Temporal lobe (tissue), 2 donors: Measurements from ENCODE around the gene VDAC2.

GRCh38 chr10:73930590-73931206 is 19.8 kb downstream of the PLAU start:
- RAMPAGE, long total RNA = no peak

- RAMPAGE, long total RNA = no peak
Observed at GRCh38 chr10:73949072-73949467, 38.1 kb downstream of the PLAU start.

DNA sequence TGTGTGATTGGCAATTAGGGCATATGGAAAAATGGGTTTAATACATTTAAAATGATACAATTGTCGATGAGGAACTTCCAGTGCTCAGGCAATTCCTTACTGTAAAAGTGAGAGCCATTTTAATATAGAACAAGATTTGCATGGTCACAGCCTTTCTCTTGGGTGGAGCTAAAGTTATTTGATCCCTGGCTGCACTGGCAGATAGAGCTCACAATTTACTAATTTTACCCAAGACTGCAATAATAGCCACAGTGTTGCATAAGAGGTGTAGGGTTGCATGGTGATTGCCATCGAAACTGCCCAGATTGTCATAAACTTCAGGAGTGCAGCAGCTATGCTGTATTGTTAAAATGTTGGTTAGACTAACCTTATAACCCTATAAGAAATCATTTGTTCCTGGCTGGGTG is 49.9 kb downstream of the VCL start:
- RAMPAGE, long total RNA = no peak

DNA sequence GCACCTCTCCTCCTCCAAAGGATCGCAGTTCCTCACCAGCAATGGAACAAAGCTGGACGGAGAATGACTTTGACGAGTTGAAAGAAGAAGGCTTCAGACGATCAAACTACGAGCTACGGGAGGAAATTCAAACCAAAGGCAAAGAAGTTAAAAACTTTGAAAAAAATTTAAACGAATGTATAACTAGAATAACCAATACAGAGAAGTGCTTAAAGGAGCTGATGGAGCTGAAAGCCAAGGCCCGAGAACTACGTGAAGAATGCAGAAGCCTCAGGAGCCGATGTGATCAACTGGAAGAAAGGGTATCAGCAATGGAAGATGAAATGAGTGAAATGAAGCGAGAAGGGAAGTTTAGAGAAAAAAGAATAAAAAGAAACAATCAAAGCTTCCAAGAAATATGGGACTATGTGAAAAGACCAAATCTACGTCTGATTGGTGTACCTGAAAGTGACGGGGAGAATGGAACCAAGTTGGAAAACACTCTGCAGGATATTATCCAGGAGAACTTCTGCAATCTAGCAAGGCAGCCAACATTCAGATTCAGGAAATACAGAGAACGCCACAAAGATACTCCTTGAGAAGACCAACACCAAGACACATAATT is 67.0 kb downstream of the ADK start:
- RAMPAGE, long total RNA = no peak

DNA sequence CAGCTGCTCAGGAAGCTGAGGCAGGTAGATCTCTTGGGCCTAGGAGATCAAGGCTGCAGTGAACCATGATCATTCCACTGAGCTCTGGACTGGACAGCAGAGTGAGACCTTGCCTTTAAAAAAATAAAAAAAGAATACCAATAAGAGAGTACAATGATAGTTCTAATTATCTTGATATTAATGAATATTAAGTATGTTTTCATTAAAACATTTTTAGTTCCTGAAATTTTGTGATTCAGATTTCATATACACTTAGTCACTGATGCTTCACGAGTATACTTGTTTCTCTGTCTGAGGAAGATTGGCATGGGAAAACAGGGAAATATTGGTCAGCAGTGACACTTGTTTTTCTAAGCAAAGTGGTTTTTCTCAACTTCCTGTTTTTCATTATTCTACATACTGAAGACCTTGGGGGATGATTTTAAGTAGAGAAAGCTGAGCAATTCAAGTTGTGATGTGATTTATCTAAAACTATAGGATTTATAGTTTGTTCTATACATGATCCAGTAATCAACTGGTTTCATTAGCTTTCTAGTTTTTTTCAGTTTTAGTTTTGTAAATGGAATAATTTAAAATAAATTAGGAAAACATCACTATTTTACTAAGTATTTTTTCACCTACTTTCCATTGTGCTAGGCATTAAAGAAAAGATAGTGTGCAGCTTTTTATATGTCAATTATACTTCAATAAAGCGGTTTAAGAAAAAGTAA is 77.0 kb downstream of the ADK start:
- RAMPAGE, long total RNA = no peak

DNA sequence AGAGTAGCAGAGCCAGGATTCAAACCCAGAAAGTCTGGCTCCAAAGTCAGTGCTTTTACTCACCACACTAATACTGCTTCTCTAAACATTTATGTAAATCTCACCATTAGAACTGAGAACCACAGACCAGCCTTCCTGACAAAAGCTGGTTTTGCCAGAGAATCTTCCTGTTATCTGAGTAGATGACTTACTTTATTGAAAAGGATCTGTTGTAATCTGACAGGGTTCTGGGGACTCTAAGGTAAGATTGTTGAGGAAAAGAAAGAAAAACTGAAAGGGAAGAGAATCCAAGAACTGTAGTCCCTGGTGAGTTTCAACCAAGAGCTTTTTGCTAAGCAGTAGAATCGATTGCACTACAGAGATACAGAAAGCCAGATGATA is 153.5 kb upstream of the KAT6B start:
- RAMPAGE, long total RNA = no peak

GRCh38 chr10:75108956-75109430 is 2.5 kb upstream of the SAMD8 start:
- RAMPAGE, long total RNA = no peak

DNA sequence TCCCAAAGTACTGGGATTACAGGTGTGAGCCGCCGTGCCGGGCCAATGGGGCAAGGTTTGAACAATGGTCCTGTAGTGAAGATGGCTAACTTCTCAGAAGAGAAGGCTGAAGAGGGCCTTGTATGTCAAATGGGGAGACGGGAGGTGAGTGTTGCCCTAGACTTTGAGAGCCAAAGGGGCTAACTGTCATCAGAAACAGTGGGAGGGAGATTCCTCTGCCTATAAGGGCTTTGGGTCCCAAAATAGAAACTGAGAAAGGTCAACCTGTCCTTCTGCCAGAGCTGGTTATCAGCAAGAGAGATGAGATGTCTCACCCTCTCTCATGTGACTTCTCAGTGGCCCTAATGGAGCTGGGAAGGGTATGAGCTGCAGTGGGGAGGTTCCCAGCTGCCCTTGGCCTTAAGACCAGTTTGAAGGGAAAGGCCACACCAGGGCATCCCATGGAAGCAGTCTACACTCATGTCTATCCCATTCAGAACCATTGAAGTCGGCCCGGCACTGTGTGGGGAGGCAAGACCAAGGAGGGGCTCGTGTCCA is 1.3 kb upstream of the SAMD8 start:
- RAMPAGE, long total RNA = no peak

DNA sequence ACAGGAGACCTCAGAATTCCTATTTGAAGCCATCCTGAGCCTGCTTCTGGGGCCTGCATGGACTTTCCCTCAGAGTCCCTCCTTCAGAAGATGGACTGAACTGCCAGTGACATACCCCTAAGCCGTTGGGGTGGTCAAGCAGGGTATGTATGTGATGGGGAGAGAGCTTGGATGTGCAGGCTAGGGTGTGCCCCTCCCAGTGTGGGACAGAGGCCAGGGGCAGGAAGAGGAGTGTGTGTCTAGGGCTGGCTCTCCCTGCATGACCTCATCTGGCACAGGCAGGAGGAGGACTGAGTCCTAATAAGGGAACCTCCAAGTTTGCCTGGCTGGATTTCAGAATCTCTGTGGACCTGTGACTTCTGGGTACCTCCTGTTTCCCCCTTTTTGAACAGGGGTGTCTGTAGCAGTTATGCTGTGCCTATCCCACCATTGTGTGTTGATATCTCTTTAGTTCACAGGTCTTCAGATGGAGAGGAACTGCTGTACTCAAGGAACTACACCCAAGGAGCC is 7.9 kb upstream of the VDAC2 start:
- RAMPAGE, long total RNA = no peak

- RAMPAGE, long total RNA = start-site peak on the plus strand at chr10:75210565-75210856, 470 and 310 reads in 2 replicates
Observed at GRCh38 chr10:75209640-75210914, at the start of gene VDAC2. VDAC2 (plus strand) TSS chr10:75210796.

DNA sequence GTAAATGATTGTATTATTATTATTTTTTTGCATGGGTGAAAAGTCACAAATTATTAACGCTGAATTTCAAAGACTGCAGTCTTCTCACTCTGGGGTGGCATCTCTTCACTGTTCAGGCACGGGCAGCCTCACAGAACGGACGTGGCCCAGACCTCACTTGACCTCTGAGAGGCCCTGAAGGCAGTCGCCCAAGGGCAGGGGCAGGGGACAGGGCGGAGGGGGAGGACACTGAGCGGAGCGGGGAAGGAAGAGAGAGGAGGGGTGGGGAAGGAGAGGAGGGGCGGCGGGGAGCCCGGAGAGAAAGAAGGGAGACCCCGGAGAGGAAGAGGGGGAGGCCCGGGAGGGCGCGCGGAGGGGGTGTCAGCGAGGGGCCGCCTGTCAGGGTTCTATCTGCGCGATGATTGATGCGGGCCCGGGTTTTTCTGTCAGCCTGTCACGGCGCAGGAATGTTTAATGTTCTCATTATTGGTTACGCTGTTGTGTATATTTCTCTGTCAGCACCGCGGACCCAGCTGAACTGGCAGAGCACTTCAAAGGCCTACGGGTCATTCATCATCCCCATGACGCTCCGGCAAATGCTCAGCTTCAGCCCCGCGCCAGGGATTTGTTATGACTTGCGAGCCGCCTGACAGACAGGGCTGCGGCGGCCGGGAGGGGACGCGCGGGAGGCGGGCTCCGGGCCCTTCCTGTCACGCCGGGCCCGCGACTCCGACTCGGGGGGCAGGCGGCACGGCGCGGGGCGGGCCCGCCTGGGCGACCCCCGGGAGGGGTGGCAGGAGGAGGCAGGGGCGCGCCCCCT is 58.9 kb upstream of the COMTD1 start:
- RAMPAGE, long total RNA = no peak

DNA sequence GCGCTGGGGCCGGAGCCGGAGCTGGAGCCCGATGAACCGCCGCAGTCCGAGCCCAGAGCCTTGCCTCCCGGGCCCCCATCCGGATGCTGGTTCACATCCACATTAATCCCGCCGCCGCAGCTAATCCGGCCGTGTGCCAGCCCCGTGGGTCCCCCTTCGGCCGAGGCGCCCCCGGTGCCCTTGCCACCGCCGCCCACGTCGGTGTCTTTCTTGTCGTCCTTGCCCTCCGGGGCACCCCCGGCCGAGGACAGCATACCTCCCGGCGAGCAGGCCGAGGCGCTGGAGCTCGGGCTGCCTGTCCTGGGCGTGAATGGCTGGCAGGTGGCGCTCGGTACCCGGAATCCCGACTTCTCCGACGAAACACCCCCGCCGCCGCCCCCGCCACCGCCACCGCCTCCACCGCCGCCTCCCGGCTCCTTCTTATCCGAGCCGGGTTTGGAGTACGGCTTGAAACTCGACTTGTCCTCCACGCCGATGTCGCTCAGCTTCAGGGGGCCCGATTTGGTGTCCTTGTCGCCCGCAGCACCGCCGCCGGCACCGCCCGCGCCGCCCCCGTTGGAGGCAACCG is 1.8 kb downstream of the ZNF503 start:
- RAMPAGE, long total RNA = no peak

DNA sequence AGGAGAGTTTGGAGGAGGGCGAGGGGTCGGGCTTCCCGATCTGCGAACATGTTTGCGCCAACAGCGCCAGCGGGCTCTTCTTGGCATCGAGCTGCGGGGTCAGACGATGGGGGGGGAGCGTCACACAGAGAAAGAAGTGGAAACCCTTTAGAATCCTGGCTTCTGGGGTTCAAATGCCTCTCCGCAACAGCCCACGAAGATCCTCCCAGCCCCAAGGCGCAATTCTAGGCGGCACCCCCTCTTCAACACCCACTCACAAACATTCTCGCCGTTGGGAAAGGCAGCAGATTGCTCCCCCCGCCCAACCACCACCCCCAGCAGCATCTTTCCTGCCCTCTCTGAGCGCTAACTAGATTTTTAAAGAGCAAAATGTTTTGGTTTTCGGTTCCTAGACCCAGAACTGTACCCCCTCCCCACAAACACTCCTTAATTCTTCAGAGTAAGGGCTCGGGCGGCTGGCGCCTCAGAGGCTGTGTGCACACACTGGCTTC is 1.2 kb downstream of the ZNF503 start:
- RAMPAGE, long total RNA = no peak

- RAMPAGE, long total RNA = no peak
Observed at GRCh38 chr10:75464630-75465593, 33.5 kb downstream of the LRMDA start.

- RAMPAGE, long total RNA = no peak
Observed at GRCh38 chr10:75576852-75578056, 145.8 kb downstream of the LRMDA start.

GRCh38 chr10:75755001-75755979 is 323.9 kb downstream of the LRMDA start:
- RAMPAGE, long total RNA = no peak

GRCh38 chr10:76086452-76087355 is 655.3 kb downstream of the LRMDA start:
- RAMPAGE, long total RNA = no peak

DNA sequence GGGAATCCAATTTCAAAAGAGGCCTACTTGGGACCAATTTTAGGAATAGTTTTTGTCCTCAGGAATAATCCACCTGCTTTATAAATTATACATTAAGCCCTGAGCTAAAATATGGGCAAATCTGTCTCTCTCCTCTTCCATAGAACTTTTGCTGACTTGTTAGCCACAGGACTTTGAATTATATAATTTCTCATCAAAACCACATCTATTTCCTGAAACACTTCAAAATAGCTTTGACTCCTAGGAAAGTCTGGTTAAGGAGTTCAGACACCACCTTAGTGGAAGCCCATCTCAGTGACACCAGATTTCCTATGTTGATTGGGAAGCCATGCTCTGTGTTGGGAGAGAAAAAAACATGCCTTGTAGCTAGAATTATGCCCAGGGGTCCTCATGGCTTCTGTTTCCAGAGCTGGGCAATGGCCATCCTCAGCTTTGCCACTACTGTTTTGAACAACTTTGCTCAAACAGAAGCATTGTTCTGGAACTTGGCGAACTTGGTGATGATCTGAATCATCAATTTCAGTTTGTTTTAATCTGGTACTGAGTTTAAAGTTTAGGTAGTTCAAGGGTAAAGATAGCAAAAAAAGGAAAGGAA is 736.7 kb downstream of the LRMDA start:
- RAMPAGE, long total RNA = no peak

- RAMPAGE, long total RNA = no peak
Observed at GRCh38 chr10:76302997-76303531, 871.6 kb downstream of the LRMDA start.

DNA sequence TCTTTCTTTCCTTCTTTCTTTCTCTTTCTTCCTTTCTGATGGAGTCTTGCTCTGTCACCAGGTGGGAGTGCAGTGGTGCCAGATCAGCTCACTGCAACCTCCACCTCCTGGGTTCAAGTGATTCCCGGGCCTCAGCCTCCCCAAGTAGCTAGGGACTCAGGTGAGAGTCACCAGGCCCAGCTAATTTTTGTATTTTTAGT is 486.5 kb downstream of the KCNMA1 start:
- RAMPAGE, long total RNA = no peak